Glomerular endothelial cell (primary cell): ENCODE measurements around the gene IPMK.

GRCh38 chr10:51909993-51910784 is 210.8 kb upstream of the CSTF2T start:
- RAMPAGE, long total RNA: no peak

- RAMPAGE, long total RNA: no peak
Observed at GRCh38 chr10:52313129-52313706, 863 bp upstream of the DKK1 start.

DNA sequence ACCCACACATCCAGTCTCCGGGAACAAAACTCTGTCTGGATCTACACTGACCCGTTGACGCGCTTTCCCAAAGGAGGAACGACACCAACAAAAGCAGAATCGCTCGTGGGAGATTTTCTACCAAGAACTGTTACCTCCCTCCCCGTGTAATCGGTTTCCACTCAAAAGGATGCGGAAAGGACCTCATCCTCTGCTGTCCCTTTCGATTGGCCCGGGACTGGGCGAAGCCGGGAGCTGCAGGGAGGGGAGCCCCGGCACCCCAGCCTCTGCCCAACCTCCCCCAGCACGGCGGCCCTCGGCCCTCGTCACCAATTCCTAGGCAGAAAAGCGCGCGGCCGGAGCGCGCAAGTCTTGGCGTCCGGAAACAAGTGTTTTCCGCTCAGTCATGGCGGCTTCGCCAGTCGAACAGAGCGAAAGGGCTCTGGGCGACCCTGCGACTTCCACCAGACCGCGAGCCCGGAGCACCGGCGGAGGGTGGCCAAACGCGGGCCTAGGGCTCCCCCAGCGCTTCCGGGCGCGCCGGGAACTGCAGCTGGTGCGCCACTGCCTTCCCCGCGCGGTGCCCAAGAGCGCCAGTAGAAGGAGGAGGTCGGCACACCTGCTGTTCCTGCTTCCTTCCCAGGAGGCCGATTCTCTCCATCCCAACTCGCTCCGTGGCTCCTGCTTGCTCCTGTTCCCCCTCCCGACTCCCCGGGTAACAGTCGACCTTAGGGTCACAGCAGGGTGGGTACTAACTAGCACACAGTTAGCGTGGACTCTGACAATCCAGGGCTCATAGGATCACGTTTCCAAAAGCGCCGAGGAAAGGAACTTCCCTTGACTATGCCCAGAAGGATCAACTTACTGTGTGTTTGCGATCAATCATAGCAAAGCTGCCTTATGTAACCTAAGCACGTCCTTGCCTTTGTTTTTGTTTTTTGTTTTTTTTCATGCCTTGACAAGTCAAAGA is 729.9 kb downstream of the ZWINT start:
- RAMPAGE, long total RNA: no peak

- RAMPAGE, long total RNA: no peak
Observed at GRCh38 chr10:58267824-58268206, at the start of gene IPMK. Gene IPMK, minus strand, starts transcription at chr10:58267894.

GRCh38 chr10:58268559-58268774 is 495 bp upstream of the CISD1 start:
- RAMPAGE, long total RNA: no peak

- RAMPAGE, long total RNA: no peak
Observed at GRCh38 chr10:58335288-58336163, 720 bp downstream of the UBE2D1 start.

GRCh38 chr10:58384002-58384583 is 1.1 kb upstream of the TFAM start:
- RAMPAGE, long total RNA: no peak

GRCh38 chr10:58813509-58814423 is 301.1 kb downstream of the BICC1 start:
- RAMPAGE, long total RNA: no peak

DNA sequence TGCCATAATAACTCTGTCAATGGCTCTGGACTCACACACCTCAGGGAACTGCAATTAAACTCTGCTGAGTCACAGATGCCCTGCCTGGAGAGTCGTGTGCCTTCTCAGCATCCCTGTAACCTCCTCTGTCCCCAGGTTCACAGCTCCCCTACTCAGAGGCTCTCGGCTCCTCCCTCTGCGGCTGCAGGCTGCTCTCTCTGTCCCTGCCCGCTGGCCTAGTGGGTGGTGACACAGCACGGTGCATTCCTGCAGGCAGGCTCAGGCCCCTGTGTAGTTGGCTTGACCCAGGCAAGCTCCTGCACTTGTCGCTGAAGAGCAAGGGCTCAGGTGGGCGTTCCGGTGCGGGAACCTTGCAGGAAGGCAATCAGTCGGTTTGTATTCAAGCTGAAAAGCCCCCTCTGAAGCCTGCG is 208.9 kb upstream of the PHYHIPL start:
- RAMPAGE, long total RNA: no peak

DNA sequence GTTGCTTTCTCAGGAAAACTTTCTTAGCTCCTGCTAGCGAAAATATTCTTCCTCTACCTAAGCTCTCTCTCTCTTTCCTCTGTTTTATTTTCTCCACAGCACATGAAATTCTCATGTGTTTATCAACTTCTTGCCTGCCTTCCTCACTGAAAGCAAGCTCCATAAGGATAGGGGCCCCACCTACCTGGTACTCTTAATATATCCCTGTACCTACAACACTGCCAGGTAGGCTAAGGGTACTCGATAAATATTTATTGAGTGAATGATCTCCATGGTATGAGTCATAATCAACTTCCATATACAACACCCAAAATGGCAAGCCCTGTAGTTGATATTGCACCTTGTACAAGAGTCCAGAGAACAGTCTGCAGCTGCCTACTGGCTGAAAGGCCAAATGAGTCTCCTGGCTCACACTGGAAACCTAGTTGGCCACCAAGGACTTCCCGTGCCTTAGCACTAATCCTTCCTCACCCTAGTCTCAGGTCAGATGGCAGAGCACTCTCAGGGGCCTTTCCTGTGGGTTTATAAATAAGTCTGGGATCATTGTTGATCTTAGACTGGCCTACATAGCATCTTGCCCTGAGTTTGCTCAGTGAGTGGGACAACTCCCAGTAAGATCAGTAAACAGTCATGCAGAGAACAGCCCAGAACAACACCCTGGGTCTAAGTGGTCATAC is 14.4 kb upstream of the SLC16A9 start:
- RAMPAGE, long total RNA: no peak

DNA sequence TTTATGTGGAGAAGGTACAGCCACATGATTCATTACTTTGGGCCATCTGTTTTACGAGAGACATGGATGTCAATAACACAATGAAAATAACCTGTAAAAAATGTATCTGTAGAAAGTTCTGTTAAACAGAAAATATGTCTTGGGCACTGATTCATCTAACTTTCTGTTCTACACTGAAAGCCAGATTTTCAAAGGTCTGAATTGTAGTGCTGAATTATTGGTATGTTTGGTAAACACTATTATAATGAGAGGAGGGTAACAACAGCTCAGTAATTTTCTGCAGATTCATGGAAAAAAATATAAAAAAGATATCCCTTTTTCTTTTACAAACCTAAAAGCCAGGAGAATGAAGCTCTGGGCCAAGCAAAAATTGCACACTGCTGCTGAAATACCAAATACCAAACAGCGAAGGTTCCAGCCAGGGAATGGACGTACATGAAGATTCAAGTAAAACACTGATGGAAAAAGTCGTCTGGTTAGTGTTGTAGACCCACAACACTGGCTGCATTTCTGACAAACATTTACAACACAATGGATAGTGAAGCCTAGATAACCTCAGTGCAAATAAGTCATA is 39.1 kb upstream of the MRLN start:
- RAMPAGE, long total RNA: no peak

DNA sequence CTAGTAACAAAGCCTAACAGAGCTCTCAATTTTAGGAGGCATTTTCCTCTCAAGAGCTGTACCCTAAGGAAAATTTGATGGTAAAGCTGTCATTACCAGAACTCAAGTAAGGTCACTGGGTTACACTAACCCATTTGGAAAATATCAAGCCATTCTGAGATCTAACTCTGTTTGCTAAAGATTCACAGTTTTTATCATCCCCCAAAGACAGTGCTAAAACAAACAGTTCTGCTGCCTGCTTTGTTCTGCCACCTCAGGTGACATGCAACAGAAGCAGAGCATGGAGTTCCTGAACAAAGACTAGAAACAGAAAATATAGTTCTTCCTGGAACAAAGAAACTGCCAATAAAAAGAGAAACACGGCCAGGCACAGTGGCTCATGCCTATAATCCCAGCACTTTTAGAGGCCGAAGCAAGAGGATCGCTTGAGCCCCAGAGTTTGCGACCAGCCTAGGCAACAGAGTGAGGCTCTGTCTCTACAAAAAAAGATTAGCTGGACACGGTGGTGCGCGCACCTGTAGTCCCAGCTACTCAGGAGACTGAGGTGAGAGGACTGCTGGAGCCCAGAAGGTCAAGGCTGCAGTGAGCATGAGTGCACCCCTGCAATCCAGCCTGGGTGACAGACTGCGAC is 70.8 kb downstream of the CCDC6 start:
- RAMPAGE, long total RNA: no peak

- RAMPAGE, long total RNA: no peak
Observed at GRCh38 chr10:60082968-60083371, 176.6 kb upstream of the CCDC6 start.

DNA sequence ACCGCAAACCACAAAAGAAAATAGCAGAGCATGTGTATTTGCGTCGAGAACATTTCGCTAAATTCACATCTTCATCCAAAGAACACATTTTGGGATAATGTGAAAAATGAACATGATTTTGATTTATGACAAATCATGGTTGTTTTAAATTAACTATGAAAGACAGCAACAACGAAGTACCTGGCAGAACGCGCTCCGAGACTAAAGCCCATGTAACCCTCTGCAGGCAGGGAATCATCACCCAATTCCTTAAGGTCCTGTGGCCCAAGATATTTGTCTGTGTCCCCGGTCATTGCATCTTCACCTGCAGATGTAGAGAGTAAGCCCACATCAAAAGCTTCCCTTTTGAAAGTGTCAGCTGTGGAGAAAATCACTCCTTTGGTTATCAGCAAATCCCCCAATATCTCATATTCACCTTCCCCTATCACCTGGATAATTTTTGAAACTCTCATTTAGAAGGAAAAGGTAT is 232.5 kb upstream of the CCDC6 start:
- RAMPAGE, long total RNA: no peak

DNA sequence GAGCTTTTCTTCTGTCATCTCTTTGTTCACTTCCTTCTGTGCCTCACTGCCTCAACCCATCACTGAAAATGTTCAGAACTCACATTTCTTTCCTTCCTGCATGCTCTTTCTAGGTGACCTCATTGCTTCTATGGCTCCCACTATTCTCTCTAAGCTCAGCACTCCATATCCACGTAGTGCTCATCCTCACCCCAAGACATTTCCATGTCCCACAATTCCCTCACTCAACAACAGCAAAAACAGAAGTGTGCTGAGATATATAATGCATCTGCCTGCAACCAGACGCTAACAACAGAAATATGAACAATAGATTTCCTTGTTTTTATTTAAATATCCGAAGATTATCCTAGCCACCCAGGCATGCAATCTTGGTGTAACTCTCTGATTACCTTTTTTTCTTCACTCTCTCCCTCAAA is 104.1 kb downstream of the ANK3 start:
- RAMPAGE, long total RNA: no peak

- RAMPAGE, long total RNA: no peak
Observed at GRCh38 chr10:60680924-60682069, 97.0 kb upstream of the CDK1 start.

GRCh38 chr10:60708597-60709063 is 69.6 kb upstream of the CDK1 start:
- RAMPAGE, long total RNA: no peak

- RAMPAGE, long total RNA: no peak
Observed at GRCh38 chr10:60875378-60876069, 68.5 kb downstream of the RHOBTB1 start.

DNA sequence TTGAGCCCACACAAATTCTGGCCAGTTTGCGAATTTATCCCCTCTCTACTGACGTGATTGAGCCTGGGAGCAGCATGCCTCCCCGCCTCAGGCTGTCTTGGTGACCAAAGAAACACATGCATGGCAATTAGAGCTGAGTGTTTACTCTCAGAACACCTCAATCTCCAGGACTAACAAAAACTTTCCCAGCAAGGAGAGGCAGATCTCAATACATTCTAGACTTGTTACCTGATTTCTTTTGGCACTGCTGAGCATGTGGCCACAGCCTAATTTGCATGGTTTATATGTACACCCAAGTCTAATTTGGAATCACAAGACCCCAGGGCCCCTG is 122.5 kb downstream of the TMEM26 start:
- RAMPAGE, long total RNA: no peak

DNA sequence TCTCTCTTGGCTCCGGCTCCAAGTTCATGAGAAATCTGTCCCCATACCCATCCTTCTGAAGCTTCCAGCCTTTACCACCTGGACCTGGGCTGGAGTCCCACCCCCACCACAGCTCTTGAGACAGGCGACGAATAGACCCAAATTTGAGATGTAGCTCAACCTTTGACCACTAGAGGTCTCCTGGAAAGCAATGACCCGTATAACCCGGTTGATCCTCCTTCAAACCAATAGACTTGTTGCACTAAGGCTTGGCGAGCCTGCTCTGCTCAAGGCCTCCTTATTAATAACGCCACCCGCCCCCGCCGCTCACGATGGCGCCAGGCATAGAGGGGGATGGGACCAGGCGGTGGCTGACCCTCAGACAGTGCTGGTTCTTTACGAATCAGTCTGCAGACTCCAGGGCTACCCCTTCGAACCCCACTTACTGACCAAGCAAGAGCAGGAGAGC is 4.5 kb upstream of the ARID5B start:
- RAMPAGE, long total RNA: no peak